ENCODE results near the gene C22orf39.

DNA sequence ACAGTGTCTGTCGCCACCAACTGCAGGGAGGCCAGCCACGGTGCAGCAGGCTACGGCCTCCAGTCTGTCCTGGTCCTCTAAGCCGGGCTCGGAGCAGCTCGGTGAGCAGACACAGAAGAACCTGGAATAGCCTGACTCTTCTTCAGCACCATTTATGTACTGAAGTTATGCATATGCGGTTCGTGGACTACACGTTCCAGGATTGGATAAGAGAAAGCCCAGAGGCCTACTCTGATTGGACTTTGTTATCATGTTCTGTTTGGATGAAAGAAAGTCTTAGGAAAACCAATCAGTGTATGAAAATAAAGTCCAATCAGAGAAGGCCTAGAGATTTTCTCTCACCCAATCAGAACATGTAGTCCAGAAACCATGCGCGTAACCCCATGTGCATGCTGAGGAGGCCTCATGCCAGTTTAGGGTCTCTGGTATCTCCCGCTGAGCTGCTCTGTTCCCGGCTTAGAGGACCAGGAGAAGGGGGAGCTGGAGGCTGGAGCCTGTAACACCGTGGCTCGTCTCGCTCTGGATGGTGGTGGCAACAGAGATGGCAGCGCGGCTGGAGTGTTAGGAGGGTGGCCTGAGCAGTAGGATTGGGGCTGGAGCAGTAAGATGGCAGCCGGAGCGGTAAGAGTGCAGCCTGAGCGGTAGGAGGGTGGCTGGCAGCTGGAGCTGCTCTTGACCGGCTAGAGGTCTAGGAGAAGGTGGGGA lies 4461.9 kb upstream of the OR11H1 start:
- PRO-cap = no peak

GRCh38 chr22:16601605-16602786 lies 9.4 kb upstream of the CCT8L2 start:
- PRO-cap = no peak

DNA sequence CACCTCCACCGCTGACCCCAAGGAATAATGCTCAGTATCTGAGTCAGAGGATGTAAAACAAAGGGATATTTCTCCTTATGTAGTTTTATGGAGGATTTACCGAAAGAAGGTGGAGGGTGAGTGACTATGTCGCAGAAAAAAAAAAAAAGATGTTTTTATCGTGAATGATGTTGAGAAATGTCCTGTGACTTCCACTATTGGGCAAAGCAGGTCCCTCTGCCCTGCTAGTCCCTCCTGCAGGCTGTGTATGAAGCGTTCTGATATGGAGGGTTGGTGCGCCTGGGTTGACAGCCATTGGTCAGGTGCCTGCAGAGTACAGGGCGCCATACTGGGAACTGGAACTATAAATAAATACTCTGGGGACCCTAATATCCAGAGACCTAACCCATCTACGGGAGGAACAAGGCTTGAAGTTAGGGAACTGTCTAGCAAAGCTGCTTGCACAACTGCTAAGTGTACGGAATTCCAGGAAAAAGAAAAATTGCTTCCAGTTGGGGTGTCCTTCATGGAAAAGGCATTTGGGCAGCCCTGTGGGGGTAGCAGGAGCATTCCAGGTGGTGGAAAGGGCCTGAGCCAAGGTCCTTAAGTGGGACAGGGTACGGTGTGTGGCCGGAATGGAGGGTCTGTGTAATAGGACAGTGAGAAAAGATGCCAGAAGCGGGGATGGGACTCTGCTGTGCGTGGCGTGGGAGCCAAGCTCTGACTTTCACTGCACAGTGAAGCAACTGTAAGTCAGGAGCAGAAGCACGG lies 1.6 kb downstream of the IL17RA start:
- PRO-cap = no peak

- PRO-cap = no peak
Observed at GRCh38 chr22:17148394-17148877, 10.6 kb downstream of the HDHD5 start.

DNA sequence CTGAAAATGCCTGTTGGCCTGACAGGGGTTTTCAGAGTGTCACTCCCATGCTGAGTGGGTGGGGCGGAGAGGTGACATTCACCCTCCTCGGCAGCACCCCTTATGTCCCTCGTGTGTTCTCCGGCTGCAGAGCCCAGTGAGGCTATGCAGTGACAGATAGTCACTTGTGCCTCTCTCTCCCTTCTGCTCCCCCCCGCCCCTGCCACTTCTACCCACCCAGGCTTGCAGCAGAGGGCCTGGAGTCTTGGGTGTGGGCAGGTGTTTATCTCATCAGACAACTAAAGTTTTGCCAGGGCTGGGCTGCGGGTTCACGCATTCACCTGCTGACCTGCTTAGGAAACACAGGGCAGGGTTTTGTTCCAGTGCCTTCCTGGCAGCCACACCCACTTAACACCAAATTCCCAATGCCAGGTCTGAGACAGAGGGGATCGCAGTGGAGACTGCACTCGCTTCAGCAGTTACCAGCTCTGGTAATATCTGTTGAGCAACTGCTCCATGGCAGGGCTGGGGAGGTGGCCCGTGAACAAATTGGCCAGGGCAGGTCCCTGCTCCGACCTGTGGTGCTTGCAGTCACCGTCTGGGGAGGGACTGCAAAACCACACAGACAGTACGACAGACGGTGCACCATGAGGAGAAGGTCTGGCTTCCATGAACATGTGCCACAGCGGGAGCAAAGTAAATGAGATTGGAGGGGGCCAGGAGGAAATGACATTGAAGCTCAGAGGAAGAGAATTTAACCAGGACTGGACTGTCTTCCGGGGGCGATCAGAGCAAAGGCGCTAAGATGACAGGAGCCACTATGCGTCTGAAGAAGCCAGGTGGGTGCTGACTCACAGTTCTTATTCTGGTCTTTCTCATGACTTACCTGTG lies 50.6 kb upstream of the ADA2 start:
- PRO-cap = no peak

DNA sequence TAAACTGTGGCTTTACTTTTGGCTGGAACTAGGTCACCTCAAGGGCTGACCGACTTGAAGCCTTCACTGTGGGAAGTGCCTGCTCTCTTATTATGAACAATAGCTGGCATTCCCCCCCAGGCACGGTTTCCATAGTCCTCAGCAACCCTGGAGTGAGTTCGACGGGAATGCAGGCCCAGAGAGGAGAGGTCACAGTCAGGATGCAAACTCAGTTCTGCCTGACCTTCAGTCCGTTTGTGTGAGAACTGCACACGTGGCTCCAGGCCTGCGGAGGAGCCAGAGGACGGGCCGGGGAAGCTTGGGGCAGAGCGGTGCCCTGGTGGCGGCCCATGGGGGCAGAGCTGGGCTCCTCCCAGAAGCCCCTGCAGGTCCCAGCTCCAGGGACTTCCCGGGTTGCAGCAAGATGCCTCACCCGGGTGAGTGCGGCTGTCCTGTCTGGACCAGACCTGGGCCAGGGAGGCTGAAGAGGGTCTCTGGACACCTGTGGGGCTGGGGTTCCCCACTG lies 17.2 kb downstream of the SLC25A18 start:
- PRO-cap = no peak

DNA sequence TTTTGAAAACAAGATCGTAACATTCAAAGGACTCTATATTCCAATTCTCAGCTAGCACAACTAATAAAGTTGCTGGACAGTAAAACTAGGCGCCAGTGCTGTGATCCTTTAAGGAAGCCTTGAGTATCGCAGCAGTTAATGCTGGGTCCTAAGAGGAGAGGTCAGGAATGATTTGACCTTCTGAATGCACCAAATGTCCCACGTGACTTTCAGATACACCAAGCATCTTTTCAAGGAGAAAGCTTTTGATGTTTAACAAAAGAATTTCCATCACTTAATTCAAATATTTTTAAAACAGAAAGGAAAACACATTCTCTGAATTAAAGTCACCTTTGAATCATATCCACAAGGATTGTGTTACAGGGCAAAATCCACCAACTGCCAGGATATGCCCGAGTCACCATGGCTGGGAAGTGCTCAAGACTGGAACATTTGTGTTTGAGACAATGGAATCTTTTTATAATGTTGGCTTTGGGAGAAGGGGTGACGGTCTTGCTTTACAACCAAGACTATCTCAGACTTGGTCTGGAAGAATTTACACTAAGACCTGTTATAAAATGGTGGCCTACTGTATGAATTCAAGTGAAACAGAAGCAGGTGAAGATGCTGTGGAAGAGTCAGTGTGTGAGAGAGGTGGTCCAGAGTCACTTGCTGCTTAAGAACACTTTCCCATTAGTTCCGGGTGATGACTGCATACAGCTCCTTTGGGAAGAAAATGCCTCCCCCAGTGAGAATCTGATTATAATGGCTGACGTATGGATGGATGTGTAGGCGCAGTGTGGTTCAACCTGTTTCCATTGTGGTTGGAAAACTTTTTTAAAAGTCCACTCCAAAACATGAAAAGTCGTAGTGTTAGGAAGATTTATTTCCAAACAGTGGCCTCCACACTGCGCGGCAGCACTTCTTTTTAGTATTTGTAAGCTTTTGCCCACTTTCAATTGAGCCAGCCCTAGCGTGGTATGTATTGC lies 40.7 kb downstream of the BID start:
- PRO-cap = no peak

GRCh38 chr22:17832452-17833243 lies 58.4 kb upstream of the BID start:
- PRO-cap = no peak

DNA sequence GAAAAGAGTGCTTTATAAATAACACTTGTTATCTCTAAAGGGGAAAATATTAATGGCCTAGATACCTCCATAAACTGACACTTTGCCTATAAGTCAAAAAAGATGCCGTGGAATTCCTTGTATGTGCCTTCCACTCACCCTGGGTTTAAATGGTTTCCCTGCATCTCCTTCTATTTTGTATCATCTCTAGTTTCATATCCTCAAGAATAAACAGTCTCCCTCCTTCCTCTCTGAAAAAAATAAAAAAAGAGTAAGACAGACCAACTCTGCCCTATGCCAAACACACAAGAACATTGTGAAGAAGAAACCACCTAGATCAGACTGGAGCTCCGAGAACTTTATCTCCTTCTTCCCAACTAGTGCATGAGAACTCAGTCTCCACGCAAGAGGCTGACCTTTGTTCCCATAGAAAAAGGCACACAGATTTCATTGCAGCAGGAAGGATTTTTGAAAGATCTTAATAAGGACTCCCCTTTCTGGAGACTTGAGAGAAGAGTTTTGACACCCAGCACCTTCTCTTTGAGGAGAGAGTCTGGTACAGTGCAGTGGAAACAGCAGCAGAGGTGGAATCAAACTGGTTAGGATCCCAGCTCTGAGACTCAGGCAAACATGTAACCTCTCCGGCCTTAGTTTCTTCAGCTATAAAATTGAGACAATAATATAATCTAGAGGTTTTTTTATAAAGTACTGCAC lies 8.7 kb upstream of the PEX26 start:
- PRO-cap = no peak

DNA sequence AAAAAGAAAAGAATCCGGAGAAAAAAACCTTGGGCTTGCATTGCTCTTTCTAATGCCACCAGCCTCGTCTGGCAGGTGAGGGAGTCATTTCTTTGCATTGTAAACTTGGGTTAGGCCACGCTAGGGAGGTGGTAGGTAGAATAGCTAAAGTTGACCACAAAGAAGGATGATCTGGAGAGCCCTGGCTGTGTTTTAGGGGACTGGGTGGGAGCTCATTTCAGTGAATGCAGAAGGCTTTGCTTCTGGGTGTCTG lies 1.3 kb downstream of the PEX26 start:
- PRO-cap = no peak

GRCh38 chr22:18083016-18083798 lies 5.4 kb downstream of the PEX26 start:
- PRO-cap = no peak

GRCh38 chr22:18969916-18971197 lies 34.3 kb upstream of the PRODH start:
- PRO-cap = no peak

GRCh38 chr22:19122896-19123511 lies 792 bp upstream of the DGCR2 start:
- PRO-cap = no peak

- PRO-cap = no peak
Observed at GRCh38 chr22:19127360-19127803, 3.7 kb upstream of the TSSK2 start.

DNA sequence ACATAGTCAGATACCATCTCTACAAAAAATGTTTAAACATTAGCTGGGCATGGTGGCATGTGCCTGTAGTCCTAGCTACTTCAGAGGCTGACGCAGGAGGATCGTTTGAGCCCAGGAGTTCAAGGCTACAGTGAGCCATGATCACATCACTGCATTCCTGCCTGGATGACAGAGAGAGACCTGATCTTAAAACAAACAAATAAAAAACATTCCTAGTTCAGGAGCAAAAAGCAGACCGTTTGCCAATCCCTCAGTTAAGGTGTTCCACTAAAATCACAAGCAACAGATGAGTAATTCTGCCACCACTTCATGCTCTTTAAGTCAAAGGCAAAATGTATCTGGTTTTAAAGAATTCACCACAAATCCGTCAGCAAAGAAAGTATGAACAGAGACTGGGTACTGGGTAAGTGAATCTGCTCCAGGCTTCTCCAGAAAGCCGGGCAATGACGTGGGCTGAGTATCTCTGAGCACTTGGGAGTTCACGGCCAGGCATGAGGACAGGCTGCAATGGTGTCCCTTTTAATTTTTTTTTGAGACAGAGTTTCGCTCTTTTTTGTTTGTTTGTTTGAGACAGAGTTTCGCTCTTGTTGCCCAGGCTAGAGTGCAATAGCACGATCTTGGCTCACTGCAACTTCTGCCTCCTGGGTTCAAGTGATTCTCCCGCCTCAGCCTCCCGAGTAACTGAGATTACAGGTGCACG lies 19.4 kb downstream of the CLTCL1 start:
- PRO-cap = no peak

- PRO-cap = no peak
Observed at GRCh38 chr22:19275521-19276267, 15.8 kb downstream of the CLTCL1 start.

DNA sequence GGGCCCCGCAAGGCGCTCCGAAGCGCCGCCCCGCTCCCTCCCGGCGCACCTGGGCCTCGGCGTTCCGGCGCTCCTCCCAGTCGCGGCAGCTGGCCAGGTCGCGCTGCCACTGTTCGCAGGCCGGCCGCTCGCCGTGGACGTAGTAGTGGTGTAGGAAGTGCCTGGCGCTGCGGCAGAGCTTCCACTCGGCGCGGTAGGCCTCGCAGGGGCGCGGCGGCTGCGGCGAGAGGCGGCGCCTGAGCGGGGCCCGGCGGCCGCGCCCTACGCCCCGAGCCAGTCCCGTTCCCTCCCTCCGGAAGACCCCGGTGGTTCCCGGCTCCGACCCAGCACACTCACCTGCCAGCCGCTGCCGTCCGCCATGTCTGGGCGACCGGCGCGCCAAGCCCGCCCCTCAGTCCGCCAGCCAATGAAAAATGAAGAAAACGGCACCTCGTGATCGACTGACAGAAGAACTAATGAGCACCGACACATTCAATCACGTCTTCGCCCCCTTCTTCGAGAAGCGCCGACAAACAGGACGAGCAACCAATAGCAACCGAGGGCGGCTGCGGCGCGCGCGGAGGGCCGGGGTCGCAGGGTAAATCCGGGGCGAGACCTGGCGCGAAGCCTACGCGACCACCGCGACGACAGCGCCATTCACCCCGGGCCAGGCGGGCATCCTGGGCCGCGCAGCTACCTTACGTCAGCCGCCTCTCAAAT lies at the start of gene C22orf39:
Gene C22orf39, minus strand, starts transcription at position 383 of the 699 bp plus-strand sequence.
- PRO-cap = bidirectional peak, plus-strand start at position 626 of the sequence, minus-strand start at position 364 of the sequence

GRCh38 chr22:19603994-19604212 lies 79.7 kb upstream of the CLDN5 start:
- PRO-cap = no peak

DNA sequence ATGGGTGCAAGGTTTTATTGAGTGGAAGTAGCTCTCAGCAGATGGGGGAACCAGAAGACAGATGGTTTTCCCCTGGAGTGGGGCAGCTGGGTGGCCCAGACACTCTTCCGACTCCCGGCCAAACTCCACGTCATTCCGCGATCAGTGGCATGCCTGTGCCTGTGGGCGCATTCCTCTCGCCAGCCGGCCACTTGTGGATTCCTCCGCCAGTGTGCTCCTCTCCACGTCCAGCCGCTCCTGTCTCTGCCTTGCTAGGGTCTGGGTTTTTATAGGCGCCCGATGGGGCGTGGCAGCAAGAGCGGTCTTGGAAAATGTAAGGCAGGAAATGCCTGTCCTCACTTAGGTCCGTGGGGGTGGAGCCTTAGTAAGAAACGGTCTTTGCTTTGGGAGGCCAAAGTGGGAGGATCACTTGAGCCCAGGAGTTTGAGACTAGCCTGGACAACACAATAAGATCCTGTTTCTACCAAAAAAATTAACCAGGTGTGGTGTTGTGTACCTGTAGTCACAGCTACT lies 81.6 kb upstream of the SEPTIN5 start:
- PRO-cap = no peak

DNA sequence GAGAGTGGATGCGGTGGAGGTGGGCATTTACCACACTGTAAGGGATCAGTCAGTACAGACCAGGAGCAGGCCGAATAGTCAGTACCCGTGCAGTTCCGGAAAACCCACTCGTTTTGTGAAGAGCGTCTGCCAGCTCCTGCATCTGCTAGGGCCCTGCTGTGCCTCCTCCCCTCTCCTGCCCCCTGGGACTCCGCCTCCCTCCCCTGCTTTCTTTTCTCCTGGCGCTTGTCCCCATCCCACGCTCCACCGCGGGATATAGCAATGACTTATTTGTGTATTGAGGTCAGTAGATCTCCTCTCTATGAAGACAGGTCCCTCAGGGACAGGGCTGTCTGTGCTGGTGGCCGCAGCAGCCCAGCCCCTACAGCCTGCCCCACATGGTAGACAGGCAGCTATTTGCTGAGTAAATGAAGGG lies 50.3 kb upstream of the SEPTIN5 start:
- PRO-cap = no peak